Right lobe of liver (tissue), 4 donors: ENCODE results near the genes POU2AF3 and PLET1.

DNA sequence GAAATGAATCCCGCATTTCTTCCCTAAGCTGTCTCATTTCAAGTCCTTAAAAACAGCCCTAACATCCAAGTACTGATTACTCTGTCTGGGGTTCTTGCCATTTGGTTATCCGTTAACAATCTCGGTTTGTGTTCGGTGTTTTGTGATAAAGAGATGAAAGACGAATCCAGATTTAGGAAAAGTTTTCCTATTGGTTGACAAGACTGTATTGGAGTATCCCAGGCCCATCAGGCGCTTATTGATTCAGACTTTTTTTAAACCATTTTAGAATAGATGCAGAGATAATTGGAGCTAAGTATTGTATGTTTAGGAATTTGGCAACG, 858 bp downstream of the ZC3H12C start:
- PRO-cap, 4 experiments, result peak in 2 of 4 experiments; most common minus-strand start position 114 of the sequence (in 1)
- RAMPAGE, long total RNA, 2 experiments, result no peak in any of the 2 experiments

DNA sequence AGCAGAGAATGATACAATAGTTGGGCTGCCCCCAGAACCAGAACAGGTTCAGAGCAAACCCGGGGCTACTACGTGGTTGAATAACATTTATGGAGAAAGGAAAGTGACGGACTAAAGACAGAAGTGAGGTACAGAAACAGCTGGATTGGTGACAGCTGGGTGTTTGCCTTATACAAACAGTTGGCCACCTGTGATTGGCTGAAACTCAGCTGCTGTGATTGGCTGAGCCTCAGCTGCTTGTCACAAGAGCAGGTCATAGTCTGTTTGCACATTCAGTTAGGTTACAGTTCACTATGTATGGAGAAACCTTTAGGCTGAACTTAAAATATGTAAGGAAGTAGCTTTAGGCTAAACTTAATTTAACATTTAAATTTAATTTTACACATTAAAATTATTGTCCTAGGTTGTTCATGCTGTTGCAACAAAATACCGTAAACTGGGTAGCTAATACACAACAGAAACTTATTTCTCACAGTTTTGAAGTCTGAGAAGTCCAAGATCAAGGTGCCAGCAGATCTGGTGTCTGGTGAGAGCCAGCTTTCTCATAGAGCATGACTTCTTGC, 52.6 kb upstream of the FDX1 start:
- PRO-cap, 4 experiments, result peak in 4 of 4 experiments; most common plus-strand start position 267 of the sequence (in 2); most common minus-strand start position 113 of the sequence (in 3)
- RAMPAGE, long total RNA, 2 experiments, result no peak in any of the 2 experiments

DNA sequence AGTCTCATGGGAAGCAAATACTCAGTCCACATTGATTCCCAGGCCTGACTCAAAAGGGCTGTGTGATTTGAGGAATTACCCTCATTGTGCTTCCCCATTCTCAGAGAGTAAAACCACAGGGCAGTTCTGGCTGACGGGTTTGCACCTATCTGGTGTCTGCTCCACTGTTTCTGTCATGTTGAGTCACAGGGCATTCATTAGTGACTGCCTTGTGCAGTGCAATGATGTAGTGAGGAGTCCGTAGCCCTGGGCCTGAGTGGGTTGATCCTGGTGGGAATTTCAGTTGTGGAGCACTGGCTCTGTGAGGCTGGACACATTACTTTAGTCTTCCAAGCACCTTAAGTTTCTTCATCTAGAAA, 85.3 kb upstream of the ARHGAP20 start:
- PRO-cap, 4 experiments, result peak in 1 of 4 experiments; most common plus-strand start position 197 of the sequence (in 1)
- RAMPAGE, long total RNA, 2 experiments, result no peak in any of the 2 experiments

DNA sequence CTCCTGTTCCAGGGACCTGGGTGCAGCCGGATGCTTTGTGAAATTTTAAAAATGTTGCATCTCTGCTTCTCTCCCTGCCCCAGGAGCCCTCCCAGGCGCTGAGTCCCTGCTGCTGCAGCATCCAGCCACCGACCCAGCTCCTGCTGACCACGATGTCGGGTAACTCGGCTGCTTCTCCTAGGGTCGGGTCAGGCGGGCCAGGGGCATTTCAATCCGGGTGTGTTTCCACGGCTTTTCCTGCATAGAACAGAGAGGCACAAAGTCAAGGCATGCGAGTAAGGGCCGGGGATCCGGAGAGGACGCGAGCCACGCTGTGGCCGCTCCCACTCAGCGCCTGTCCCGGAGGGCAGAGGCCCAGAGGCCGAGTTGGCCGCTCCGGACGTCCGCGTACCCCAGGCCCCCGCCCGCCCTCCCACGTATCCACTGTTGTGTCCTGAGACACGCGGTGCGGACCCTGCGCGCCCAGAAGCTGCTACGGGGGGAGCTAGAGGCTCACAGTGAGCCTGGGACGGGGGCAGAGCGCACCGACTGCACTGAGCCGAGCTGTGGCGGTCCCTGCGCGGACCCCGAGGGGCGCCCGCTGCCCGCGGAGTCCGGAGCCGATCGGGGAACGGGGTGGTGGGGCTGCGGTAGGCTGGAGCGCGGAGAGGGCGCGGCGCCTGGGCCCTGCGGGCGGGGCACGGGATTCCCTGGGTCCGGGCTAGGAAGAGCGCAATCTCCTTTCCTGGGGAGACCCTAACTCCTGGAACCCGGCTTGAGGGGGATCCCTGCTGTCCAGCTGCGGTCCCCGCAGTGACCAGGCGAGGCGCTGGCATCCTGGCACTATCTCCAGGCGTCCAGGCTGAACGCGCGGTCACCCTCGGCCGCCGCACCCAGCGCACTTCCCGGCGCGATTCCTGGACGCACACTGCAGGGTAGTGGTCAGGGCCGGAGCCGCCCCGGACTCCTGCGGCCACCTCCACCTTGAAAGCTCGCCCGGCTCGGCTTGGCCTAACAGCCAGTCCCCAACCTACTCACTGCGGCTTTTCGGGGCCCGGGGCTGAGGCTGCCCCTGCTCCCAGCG, at the start of gene POU2AF3:
TSS of gene POU2AF3 (plus strand) at position 117 of the 1,063 bp plus-strand sequence.
- PRO-cap, 4 experiments, result peak in 3 of 4 experiments; most common plus-strand start position 907 of the sequence (in 3); most common minus-strand start position 794 of the sequence (in 1)
- RAMPAGE, long total RNA, 2 experiments, result start-site peak on the plus strand in 1 of 2 experiments, centred at position 862 of the sequence, 5 reads per replicate

DNA sequence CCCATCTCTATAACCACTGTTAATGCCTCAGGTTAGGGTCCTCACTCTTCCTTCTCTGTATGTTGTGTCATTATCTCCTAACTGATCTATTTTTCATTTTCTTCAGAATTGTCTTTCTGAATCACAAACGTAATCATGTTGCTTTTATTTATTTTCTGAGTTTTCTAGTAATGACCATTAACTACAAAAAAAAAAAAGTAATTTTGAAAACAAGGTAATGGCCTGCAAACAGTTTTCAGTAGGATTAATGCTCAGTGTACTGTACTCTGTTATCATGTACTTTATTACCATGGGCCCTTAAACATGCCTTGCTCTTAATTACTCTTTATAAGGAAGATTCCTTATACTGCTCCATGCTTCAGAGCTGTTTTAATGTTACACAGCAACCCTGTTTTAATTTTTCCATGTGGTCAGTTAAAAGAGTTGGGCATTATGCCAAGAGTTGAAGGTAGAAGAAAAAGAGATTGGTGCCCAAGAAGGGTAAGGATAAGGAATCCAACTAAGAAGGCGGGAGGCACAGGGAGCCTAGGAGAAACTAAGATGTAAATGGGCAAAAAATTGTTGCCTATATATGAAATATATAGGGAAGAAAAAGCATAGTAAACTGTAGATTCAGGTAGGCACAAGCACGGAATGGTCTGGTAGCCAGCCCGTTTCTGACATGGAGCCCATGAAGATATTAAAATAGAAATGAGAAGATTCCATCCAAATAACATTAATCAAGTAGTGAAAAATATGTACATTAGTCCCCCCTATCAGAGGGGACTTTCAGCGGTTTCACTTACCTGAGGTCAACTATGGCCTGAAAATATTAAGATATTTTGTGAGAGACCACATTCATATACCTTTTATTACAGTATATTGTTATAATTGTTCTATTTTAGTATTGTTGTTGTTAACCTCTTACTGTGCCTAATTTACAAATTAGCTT, 24.5 kb downstream of the SIK2 start:
- PRO-cap, 4 experiments, result no peak in any of the 4 experiments
- RAMPAGE, long total RNA, 2 experiments, result no peak in any of the 2 experiments

- PRO-cap, 4 experiments, result peak in 4 of 4 experiments; most common plus-strand start chr11:111738053 (in 3); most common minus-strand start chr11:111737263 (in 4)
- RAMPAGE, long total RNA, 2 experiments, result no peak in any of the 2 experiments
Observed at GRCh38 chr11:111737162-111738220, 28.7 kb downstream of the PPP2R1B start.

DNA sequence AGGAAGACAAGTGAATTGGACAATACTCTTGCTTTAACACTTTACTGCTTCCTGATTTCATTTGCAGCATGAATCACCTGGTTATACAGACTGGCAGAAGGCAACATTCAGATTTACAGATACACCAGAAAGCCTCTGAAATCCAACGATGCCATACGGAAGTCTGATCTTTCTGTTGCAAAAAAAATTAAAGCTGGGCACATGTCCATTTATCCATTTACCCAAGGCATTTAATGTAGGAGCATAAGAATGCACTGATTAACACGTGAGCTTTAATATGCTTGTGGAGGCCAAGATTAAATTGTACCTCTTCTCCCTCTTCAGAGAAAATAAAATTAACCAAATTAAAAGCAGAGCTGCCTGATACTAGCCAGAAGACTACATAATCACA, 16.1 kb upstream of the PPP2R1B start:
- PRO-cap, 4 experiments, result peak in 2 of 4 experiments; most common plus-strand start position 127 of the sequence (in 2)
- RAMPAGE, long total RNA, 2 experiments, result no peak in any of the 2 experiments

DNA sequence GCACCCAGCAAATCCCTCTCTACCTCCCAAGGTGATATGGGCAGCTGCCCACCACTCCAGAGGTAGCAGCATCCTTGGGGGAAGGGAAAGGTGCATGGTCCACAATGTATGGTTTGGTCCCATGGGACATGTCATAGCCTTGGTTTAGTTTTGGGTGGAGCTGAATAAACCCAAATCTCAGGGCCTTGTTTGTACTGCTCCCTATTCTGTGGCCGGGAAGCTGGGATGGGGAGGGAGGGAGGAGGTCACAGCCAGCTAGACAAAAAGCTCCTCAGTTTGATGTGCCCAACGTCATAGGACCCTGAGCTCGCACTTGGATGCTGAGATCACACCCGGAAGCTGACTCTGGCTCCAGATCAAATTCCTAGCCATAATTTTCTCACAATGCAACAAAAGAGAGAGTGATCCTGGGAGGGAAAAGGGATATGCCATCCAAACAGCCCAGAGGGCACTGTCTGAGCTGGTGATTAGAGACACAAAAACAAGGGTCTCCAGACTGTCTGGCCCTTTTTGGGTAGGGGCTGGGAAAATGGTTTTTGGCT, 1.4 kb downstream of the HSPB2 start:
- PRO-cap, 4 experiments, result peak in 1 of 4 experiments; most common plus-strand start position 399 of the sequence (in 1); most common minus-strand start position 278 of the sequence (in 1)
- RAMPAGE, long total RNA, 2 experiments, result no peak in any of the 2 experiments

DNA sequence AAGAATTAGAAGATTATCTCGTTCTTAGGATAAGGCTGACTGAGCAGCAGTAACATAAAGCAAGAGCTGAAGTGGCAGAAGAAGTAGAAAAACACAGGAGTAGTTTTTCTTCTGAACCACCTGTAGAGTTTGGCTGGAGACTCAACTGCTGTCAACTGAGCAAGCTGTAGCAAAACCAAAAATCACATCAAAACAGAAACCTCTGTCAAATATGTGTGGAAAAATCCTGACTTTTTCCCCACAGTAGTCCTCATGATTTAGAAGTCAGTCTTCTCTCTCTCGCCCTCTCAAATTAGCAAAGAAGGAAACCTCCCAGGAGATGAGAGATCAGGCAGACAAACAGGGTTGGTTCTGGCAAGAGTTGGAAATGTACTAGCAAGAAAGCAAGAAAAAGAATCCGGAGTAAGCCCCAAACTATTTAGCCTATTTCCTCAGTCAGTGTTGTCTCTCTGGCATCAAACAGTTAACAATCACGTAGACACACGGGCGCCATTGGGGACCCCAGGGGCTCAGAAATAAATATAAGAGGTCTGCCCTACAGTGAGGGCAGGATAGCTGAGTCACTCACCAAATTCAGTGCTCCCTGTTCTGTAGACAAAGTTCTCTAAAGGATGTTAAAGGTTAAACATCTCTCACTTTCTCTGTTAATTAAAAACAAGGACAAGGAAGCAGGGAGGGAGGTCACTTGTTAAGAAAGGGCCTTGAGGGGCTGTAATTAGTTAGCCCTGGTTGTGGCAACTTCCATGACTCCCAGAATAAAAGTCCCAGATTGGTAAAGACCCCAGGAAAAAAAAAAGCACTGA, 4.6 kb downstream of the C11orf52 start:
- PRO-cap, 4 experiments, result no peak in any of the 4 experiments
- RAMPAGE, long total RNA, 2 experiments, result start-site peak on the minus strand in 2 of 2 experiments, centred at positions 598 to 600 of the sequence, 216 to 277 reads per replicate

GRCh38 chr11:111944635-111945170, 7.6 kb downstream of the DIXDC1 start:
- PRO-cap, 4 experiments, result no peak in any of the 4 experiments
- RAMPAGE, long total RNA, 2 experiments, result no peak in any of the 2 experiments

GRCh38 chr11:111977167-111978057, 40.3 kb downstream of the DIXDC1 start:
- PRO-cap, 4 experiments, result peak in 4 of 4 experiments; most common plus-strand start chr11:111977564 (in 3); most common minus-strand start chr11:111977234 (in 1)
- RAMPAGE, long total RNA, 2 experiments, result start-site peak on the plus strand in 1 of 2 experiments, at chr11:111977507-111977793 at its widest, 10 reads per replicate

GRCh38 chr11:111981671-111983068, 43.0 kb upstream of the DLAT start:
- PRO-cap, 4 experiments, result peak in 4 of 4 experiments; most common plus-strand start chr11:111982236 (in 3); most common minus-strand start chr11:111982509 (in 2)
- RAMPAGE, long total RNA, 2 experiments, result start-site peak on the plus strand in 2 of 2 experiments, at chr11:111982203-111982487 at its widest, 5 to 63 reads per replicate

DNA sequence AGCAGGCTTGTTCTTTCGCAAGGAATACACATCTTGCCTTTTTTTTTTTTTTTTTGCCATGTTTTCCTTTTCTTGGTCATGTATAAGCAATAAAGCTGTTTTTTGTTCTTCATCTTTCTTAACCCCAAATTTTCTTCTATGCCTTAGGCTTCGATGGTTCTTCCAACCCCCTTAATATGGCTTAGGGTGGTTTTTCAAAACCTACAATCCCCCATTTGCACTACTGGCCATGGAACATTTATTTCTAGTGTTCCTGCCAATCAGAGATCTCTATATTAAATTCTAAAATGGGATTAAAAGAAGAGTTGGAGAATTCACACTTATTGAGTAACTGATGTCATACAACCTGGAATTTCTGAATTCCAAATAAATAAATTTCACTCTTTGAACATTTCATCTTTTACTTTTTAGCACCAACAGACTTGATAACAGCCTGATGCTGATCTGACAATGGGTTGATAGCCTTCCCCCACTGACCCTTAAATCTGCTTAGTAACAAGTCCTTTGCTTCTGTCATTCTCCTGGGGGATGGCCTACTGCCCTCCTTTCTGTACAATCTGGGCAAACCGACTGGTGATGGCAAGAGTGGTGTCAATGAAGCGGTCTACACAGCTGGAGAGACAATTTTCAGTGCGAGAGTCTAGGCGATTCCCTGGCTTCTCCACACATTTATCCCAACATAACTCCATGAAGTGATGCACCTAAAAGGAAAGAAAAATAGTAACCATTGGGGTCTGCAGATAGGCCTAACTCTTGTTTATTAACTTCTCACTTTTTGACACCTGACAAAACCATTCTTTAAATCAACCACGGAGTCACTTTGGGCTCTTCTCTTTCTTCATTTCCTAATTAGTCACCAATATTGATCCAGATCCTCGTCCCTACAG, 1.6 kb downstream of the TIMM8B start:
- PRO-cap, 4 experiments, result no peak in any of the 4 experiments
- RAMPAGE, long total RNA, 2 experiments, result no peak in any of the 2 experiments

- PRO-cap, 4 experiments, result no peak in any of the 4 experiments
- RAMPAGE, long total RNA, 2 experiments, result start-site peak on the minus strand in 2 of 2 experiments, at chr11:112152049-112152710 at its widest, 12 to 19 reads per replicate
Observed at GRCh38 chr11:112151542-112152734, 12.0 kb downstream of the IL18 start.

GRCh38 chr11:112260690-112261083, at the start of gene PLET1:
PLET1 (minus strand) TSS chr11:112260860.
- PRO-cap, 4 experiments, result no peak in any of the 4 experiments
- RAMPAGE, long total RNA, 2 experiments, result no peak in any of the 2 experiments

DNA sequence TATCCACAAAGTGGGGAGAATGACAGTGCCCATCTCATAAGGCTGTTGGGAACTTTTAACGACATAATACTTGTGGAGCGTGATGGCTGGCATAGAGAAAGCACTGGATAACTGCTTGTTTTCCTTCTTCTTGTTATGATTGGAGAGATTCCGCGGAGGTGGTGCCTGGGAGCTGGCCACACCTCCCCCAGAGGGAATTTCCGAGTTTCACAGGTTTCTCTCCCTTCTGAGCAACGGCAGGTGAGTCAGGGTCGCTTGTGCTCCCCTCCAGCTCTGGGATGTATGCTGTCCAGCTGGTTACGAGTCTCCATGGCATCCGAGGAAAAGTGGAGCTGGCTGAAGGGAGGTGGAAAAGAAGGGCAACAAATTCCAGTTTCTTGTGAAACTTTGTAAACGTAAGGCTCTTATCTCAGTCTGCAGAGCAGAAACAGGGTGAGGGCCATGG, 9.9 kb upstream of the PLET1 start:
- PRO-cap, 4 experiments, result peak in 4 of 4 experiments; most common plus-strand start position 229 of the sequence (in 3); most common minus-strand start position 109 of the sequence (in 2)
- RAMPAGE, long total RNA, 2 experiments, result no peak in any of the 2 experiments

- PRO-cap, 4 experiments, result peak in 4 of 4 experiments; most common minus-strand start chr11:112280671 (in 4)
- RAMPAGE, long total RNA, 2 experiments, result no peak in any of the 2 experiments
Observed at GRCh38 chr11:112280489-112281191, 20.0 kb upstream of the PLET1 start.

DNA sequence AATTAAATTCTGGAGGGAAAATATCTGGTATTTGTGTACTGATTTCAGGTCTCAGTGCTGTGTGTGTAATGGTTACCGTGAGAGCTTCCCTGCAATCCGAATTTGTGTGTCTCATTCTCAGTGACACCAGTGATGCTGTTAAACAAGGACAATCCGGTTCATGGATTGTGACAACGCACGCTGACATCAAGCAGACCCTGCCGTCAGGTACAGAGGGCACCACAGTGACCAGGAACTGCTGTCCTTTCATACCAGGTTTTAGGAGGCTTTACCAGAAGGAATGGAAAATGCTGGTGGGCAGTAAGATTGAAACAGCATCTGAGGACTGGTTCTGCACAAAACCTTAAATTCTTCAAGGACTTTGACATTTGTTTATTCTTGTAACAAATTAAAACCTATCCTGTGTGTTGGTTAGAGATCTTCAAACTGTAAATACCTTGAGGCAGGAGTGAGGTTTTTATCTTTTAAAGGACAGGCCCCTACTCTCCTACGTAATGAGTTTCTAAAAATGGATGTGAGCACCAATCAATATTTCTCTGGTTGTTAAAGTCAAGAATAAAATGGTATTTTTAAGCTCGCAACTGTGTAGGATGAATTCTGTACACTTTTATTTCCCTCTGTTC, 30.6 kb upstream of the PLET1 start:
- PRO-cap, 4 experiments, result peak in 2 of 4 experiments; most common plus-strand start position 249 of the sequence (in 1); most common minus-strand start position 104 of the sequence (in 2)
- RAMPAGE, long total RNA, 2 experiments, result no peak in any of the 2 experiments

GRCh38 chr11:112321285-112322423, 61.0 kb upstream of the PLET1 start:
- PRO-cap, 4 experiments, result peak in 4 of 4 experiments; most common plus-strand start chr11:112322158 (in 3); most common minus-strand start chr11:112321655 (in 2)
- RAMPAGE, long total RNA, 2 experiments, result no peak in any of the 2 experiments

GRCh38 chr11:112942896-112943593, 18.2 kb upstream of the NCAM1 start:
- PRO-cap, 4 experiments, result no peak in any of the 4 experiments
- RAMPAGE, long total RNA, 2 experiments, result no peak in any of the 2 experiments